ENCODE measurements around the genes BAHCC1 and MRPL12.

GRCh38 chr17:81200242-81200615 lies 22.5 kb downstream of the CEP131 start:
- RAMPAGE, long total RNA: no peak
- RRBS: 95% methylated on average over 4 of the region's 16 CpGs

- RAMPAGE, long total RNA: no peak
- RRBS: 53% methylated on average over 4 of the region's 27 CpGs
These were observed 17.8 kb downstream of the SLC38A10 start for GRCh38 chr17:81277180-81277867.

GRCh38 chr17:81323493-81324211 lies 28.5 kb upstream of the SLC38A10 start:
- RAMPAGE, long total RNA: no peak
- RRBS: no CpG with 5 or more reads among the region's 30 CpGs

GRCh38 chr17:81394799-81395746 lies at the start of gene BAHCC1:
Gene BAHCC1 (plus strand): TSS chr17:81395457.
- RAMPAGE, long total RNA: no peak
- RRBS: 2% methylated on average over 34 of the region's 50 CpGs

GRCh38 chr17:81460846-81461601 lies 51.6 kb downstream of the ACTG1 start:
- RAMPAGE, long total RNA: no peak
- RRBS: no CpG with 5 or more reads among the region's 61 CpGs

DNA sequence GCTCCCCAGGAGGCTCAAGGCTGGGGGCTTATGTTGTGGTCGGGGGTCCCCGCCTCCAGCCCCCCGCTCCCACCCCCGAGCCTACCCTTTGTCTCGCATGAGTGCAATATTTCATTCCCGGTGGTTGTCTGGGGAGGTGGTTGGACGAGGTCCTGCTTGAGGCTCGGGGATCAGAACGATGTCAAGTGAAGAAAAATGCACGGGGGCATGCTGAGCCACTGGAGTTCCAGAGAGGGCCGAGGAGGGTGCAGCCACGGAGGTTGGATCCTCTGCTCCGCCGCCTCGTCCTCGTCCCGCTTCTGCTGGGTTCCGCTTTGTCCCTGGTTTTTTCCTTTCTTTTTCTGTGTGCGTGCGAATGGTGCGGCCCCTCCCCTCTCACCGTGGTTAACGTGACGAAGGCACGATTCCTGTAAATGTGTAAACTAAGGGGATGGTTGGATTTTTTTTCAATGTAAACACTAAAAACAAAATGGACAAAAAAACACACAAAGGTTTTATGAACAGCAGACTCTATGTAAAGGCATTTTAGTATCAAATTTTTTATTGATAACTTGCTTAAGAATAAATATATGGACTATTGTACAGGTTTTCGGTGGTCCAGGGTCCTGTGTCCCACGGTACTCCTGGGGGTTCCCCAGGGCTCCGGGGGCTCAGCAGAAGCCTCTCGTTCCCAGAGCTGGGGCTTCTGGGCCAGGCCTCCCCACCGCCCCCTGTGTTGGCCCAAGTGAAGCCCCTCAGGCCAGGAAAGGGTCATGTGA lies 46.7 kb downstream of the ACTG1 start:
- RAMPAGE, long total RNA: no peak
- RRBS: no CpG with 5 or more reads among the region's 30 CpGs

DNA sequence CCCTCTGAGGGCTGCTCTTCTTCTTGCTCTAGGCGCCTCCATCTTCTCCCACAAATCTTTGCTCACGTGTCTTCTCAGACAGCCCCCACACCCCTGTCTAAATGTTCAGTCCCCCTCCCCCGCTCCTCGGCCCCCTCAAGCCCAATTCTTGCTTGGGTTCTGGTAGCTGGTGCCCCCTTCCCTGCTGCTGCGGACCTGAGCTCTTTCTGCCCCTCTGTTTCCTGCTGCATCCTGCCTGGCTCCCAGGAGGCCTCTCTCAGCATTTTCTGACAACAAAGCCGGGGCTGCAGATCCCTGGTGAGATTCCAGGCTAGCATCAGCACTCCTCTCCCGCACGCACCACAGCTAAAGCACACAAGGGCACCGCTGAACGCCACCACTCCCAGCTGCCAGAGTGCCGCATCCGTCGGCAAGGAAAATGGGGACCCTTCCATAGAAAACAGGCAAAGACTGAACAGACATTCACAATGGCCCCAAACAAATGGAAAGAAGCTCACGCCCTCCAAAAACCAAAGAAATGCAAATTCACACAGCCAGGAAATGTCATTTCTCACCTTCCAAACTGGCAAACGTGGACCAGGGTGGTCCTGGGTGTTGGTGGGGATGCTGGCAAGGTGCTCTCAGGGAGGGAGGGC lies 23.0 kb downstream of the ACTG1 start:
- RAMPAGE, long total RNA: no peak
- RRBS: no CpG with 5 or more reads among the region's 15 CpGs

DNA sequence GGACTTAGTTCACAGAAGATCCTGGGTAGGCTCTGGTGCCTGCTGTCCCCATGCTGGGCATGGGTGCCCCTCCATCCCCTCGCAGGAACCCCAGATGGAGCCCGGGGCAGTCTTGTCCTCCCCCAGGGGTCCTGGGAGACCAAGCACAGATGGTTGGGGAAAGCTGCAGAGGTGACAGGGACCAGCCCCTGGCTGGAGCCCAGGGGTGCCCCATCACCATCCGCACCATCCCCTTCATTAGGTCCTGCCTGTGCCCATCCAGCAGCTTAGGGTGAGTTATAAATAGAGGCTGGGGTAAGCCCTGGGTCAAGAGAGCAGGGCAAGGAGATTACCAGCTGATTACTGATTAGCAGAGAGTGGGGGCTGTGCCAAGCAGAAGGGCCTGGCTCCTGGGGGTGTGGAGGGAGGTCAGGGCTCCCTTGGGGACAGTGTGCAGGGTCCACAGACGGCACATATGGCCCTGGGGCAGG lies 6.3 kb downstream of the FSCN2 start:
- RAMPAGE, long total RNA: no peak
- RRBS: no CpG with 5 or more reads among the region's 4 CpGs

- RAMPAGE, long total RNA: no peak
- RRBS: no CpG with 5 or more reads among the region's 42 CpGs
These were observed 5.0 kb downstream of the FAAP100 start for GRCh38 chr17:81546897-81547717.

GRCh38 chr17:81551339-81551904 lies 731 bp downstream of the FAAP100 start:
- RAMPAGE, long total RNA: no peak
- RRBS: under 1% methylated on average over 6 of the region's 27 CpGs

DNA sequence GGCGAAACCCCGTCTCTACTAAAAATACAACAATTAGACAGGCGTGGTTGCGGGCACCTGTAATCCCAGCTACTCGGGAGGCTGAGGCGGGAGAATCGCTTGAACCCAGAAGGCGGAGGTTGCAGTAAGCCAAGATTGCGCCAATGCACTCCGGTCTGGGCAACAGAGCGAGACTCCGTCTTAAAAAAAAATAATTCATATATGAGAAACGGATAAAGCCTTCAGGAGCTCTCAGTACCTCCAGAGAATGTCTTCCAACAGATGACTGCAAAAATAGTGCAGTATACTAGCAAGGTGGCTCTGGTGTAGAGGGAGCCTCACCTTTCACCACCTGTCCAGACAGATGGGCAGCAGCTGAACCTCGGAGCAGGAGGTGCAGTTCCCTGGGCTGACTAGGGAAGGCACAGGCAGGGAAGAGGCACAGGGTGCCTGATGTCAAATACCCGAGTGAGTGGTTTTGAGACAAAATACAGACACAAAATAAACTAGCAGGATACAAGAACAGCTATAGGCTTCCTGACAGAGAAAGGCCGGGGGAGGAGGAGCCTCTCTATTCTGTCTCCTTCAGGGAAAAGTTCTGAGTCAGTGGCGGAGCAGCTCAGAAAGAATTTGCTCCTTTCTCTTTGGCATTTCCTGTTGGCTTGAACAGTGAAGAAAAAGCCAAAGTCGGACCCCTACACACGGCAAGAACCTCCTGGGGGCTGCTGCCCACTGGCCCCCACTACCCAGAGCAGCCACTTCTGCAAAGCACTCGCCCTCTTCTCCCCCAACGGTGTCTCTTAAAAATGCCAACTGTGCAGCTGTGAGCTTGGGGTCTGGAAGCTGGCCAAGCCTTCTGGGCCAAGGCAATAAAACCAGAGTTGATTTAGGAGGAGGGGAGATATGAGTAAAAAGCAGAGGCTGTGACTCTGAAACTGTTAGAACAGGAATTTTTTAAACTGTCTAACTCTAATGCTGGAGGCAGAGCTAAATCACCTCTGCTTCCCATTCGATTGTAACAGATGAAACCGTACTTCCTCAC lies 14.3 kb upstream of the FAAP100 start:
- RAMPAGE, long total RNA: no peak
- RRBS: no CpG with 5 or more reads among the region's 23 CpGs

- RAMPAGE, long total RNA: no peak
- RRBS: no CpG with 5 or more reads among the region's 15 CpGs
These were observed 16.9 kb upstream of the FAAP100 start for GRCh38 chr17:81568996-81569479.

- RAMPAGE, long total RNA: no peak
- RRBS: no CpG with 5 or more reads among the region's 10 CpGs
These were observed 21.5 kb upstream of the FAAP100 start for GRCh38 chr17:81573608-81574050.

GRCh38 chr17:81629519-81630486 lies 7.1 kb downstream of the NPLOC4 start:
- RAMPAGE, long total RNA: no peak
- RRBS: no CpG with 5 or more reads among the region's 9 CpGs

DNA sequence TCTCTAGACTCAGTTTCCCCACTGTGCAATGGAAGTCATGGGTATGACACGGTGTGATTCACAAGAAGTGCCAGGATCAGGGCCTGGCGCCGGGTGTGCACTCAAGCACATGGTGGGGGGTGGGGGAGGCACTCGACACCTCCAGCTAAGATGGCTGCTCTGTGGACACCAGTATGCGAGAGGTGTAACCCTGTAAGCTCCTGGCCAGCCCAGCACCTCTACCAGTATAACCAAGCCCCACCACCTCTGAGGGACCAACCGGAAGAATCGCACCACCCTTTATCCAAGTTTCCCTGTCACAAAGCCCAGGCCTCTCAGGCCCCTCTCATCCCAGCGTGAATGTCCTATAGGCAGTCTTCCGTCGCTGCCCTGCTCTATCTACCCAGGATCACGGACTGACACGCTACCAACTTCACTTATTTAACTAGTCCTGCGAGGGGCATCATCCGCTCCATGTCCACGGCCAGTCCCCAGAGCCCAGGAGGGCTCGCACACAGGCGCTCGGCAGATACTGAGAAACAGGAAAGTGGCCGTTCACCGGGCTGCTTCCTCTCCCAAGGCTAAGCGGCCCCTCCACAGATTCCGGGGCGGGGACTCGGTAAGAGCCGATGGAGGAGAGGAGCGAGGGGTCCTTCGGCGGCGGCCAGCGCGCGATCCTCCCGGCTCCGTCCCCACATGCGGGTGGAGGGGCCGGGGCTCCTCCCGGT lies 513 bp downstream of the OXLD1 start:
- RAMPAGE, long total RNA: no peak
- RRBS: under 1% methylated on average over 12 of the region's 37 CpGs

GRCh38 chr17:81701536-81701882 lies 1.7 kb upstream of the MRPL12 start:
- RAMPAGE, long total RNA: no peak
- RRBS: 69% methylated on average over 9 of the region's 14 CpGs

DNA sequence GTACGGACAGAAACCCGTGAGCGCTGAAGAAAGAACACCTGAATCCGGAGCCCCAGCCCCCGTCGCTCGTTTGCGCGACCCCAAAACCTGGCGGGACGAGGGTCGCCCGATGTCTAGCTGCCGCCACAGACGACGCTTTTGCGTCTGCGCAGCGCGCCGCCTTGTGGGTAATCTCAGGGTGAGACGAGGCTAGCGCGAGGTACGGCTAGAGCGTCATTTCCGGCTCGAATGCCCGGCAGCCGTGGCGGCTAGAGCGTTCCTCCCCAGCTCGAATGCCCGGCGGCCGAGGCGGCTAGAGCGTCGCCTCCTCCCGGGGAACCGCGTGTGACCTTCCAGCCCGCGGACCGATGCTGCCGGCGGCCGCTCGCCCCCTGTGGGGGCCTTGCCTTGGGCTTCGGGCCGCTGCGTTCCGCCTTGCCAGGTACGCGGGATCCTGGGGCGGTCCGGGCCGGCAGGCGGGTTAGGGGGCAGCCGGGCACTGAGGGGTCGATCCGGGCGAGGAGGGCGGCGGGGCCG lies at the start of gene MRPL12:
Gene MRPL12, plus strand, starts transcription at position 213 of the 516 bp plus-strand sequence.
- RAMPAGE, long total RNA: start-site peak on the plus strand centred at position 274 of the sequence, 133 bp wide, 199 and 307 reads in 2 replicates
- RRBS: 1% methylated on average over 21 of the region's 66 CpGs

DNA sequence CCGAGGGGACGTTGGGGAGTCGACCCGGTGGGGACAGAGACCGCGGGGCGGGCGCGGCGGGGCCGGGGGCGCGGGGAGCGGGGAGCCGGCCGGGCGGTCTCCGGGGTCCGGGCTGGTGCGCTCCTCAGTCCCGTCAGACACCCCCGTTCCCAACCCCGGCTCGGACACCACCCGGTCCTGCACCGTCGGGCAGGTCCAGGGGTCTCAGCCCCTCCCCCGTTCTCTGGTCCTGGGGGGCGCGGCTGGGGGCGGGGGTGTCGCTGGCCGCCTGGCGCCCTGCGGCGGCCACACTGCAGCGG lies 270 bp downstream of the GCGR start:
- RAMPAGE, long total RNA: no peak
- RRBS: 2% methylated on average over 13 of the region's 37 CpGs

DNA sequence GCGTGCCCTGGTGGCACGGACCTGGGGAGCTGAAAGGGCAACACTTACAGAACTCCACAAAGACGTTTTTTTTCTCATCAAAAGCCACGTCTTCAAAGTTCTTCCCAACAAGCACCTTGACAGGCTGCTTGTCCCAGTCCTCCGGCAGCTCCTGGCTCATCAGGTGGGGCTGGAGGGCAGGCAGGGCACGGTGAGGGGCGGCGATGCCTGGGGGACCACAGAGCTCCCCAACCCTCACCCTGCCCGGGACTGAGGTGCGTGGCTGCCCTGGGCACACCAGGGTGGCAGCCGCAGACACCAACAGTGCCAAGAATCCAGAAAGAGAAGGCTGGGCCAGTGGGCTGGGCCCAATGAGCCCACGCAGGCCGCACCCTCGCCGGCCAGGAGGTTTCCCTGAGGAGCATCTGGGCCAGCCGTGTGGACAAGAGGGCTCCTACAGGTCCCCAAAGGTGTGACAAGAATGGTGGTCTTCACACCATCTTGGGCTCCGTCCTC lies 11.0 kb upstream of the PPP1R27 start:
- RAMPAGE, long total RNA: start-site peak on the minus strand centred at position 68 of the sequence, 20 bp wide, 83 and 42 reads in 2 replicates; start-site peak on the minus strand centred at position 162 of the sequence, 9 bp wide, 22 and 20 reads in 2 replicates
- RRBS: no CpG with 5 or more reads among the region's 17 CpGs

DNA sequence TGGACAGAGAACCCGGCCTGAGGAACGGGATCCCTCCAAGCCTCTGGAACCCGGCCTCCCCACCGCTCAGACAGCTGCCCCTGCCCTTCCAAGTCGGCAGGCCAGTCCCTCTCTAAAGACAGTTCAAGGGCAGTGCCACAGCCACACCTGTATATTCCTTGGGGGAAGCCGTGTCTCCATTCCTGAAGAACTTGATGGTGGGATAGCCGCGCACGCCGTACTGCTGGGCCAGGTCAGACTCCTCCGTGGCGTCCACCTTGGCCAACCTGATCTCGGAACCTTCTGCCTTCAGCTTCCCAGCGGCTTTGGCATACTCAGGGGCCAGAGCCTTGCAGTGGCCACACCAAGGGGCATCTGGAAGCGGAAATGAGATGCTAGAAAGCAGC lies 1.3 kb downstream of the P4HB start:
- RAMPAGE, long total RNA: no peak
- RRBS: no CpG with 5 or more reads among the region's 15 CpGs

Data from kidney epithelial cell (primary cell).